Camera-type eye (tissue), 1 donor: ENCODE measurements around the gene WDR11.

- RAMPAGE, long total RNA, result no peak
Measured at GRCh38 chr10:119502182-119502785, 40.2 kb downstream of the RGS10 start.

DNA sequence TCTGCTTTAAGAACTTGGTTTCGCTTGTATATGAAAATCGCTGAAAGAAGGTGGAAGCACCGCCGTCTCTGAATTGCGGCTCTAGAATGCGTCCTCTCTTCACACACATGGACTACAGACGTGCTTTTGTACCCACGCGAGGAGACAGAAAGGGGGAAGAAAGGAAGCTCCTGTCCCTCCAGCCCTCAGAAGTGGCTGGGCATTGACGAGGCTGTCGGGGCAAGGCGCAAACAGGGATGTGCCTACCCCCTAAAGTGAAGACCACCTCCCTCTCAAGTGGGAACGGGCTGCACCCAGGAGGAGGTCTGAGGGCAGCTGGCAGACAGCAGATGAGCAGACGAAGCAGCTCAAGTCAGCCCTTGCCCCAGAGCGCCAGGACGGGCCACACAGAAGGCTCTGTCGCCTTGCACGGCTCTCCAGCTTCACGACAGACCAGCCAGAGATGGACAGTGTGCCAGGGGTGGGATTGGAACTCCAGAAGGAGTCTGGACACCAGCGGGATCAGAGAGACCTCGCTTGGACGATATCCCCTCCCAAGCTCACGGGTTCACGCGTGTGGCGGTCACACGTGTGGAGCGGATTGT is 36.5 kb downstream of the RGS10 start:
- RAMPAGE, long total RNA, result no peak

DNA sequence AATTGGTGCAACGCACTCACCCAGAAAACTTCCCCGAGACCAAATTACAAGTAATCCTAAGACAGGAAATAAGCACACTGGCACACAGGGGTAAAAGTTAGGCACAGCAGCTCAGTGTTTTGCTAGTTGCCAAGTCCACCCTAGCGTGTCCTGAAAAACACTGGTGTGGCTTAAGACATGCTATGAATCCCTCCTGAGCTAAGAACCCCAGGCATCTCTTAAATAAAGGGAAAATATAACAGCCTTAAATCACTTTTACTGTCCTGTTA is 1.8 kb upstream of the RGS10 start:
- RAMPAGE, long total RNA, result no peak

- RAMPAGE, long total RNA, result no peak
Measured at GRCh38 chr10:119582305-119582641, 14.5 kb downstream of the TIAL1 start.

GRCh38 chr10:119586366-119587137 is 10.2 kb downstream of the TIAL1 start:
- RAMPAGE, long total RNA, result no peak

DNA sequence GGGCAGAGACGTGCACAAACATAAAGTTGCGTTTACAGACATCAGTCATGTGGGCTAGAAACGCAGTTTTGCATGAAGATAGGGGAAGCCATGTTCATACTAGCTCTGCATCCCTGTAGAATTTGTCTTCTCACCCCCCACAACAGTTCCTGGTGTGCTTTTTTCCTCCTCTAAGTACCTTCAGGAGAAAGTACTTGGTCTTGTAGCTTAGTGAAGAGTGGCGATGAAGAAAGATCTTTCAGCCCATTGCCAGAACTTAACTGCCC is 836 bp upstream of the TIAL1 start:
- RAMPAGE, long total RNA, result no peak

- RAMPAGE, long total RNA, result no peak
Measured at GRCh38 chr10:119653985-119655192, 3.2 kb downstream of the BAG3 start.

DNA sequence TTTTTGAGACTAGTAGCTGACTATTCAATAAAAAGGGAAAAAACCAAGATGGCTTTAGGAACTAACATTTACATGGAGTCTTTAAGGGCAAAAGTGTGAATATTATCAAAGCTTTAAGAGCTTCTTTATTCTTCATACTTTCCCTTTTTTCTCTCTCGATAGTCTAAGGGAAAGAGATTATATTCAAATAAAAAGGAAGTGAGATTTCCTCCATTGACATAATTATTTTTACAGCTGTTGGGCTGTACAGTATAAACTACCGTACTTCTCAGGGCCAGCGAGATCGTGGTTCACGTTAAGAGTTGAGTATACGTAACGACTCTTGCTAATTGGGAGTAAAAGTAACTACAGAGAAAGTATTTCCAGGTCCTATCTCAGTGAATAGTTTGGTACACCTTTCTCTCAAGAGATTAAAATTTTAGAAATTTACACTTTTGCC is 57.7 kb downstream of the INPP5F start:
- RAMPAGE, long total RNA, result no peak

GRCh38 chr10:119826368-119827443 is 45.9 kb downstream of the MCMBP start:
- RAMPAGE, long total RNA, result no peak

GRCh38 chr10:119831873-119832160 is 40.8 kb downstream of the MCMBP start:
- RAMPAGE, long total RNA, result no peak

DNA sequence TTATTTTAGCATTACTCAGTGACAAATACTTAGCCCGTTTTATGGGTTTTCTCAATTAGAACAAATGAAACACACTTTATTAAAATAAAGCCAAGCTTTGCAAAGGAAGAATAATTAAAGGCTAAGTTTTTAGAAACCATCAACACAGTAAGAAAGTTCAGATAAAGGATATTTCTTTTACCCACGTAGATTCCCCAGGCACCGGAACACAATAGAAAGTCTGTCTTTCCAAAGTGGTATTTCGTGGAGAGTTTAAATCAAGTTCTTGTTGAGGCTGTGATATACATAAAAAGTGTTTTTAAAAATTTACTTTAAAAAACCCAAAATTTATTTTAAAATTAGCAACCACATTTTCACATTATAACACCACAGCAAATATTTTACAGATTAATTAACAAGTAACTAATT is 15.5 kb downstream of the MCMBP start:
- RAMPAGE, long total RNA, result no peak

GRCh38 chr10:120850782-120852134 is at the start of gene WDR11:
TSS of gene WDR11 (plus strand) at chr10:120851362.
- RAMPAGE, long total RNA, result no peak

- RAMPAGE, long total RNA, result no peak
Measured at GRCh38 chr10:120945872-120946435, 94.8 kb downstream of the WDR11 start.

DNA sequence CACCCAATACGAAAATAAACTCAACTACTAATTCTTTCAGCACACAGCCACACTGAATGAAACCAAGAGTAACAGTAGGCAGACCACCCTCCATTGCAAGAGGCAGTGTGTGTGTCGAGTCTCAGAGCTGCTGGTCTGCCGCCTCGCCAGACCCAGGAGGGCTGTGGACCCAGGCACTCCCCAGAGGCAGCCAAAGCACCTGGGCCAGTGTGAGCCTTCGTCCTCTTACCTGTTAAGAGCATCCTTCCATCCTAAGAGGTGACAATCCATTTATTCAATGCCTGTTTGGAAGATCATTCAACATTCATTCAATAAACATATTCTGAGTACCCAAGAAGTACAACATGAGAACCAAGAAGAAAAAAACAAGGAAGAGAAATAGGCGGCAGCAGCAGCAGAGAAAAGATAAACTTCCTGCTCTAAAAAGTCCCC is 238.7 kb downstream of the FGFR2 start:
- RAMPAGE, long total RNA, result no peak

DNA sequence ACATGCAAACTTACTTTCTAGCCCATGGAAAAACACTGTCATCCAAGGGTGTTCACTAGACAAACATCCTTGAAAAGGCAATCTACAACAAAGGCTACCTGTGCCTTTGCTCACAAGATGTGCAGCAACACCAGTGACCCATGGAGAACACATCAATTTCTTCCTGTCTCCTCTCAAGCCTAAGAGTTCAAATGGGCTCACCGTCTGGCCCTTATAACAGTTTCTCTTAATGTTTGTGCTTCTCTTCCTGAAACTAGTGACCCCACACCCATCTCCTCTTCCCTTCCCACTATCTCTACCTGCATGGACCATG is 179.5 kb downstream of the FGFR2 start:
- RAMPAGE, long total RNA, result no peak

DNA sequence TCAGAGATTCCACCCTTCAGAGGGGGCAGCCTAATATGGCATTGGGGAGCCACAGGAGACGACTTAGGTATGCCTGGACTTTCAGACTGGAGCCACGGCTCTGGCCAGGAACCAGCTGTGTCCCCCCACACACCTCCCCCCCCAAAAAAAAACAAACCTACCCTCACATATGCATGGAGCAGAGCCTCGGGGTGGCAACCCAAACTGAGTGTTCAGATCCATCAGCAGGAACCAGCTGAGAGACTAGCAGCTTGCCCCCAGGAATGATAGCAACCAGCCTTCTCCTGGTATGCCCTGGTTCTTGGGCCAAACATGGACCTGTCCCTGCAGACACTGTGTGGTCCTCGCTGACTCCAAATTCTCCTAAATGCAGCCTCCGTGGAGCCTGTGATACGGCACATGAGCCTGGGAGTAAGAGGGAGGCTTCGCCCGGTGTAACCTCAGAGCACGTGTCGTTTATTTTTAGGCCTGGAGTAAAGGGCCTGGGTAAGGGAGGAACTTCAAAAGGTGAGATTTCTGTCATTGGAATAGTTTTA is 138.2 kb downstream of the FGFR2 start:
- RAMPAGE, long total RNA, result no peak

GRCh38 chr10:121503602-121504192 is 94.5 kb downstream of the FGFR2 start:
- RAMPAGE, long total RNA, result no peak

- RAMPAGE, long total RNA, result no peak
Measured at GRCh38 chr10:121526488-121527266, 71.6 kb downstream of the FGFR2 start.

DNA sequence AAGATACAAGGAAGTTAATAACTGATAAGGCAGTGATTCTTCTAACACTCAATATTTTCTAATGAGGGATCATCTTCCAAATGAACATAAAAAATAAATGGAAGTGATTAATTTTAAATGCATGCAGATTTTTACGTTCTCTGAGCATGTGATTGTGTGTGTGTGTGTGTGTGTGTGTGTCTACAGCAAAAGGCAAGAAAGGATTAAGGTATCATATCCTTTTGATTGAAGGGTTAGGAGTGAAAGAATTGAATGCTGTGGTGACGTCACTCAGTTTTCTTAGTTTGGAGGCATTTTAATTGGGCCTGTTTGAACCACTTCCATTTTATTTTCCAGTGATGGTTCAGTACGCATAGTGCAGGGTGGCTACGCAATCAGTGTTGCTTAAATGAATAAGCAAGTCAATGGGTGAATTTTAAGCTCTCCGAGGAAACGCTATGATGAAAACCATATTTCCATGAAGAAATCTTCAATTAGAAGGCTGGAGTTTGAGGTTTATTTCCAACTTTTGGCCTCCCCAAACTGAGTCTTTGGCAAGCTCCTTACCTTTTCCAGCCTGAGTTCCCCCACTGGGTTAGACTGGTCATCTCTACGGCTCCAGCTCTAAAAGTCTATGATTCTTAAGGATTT is 31.3 kb downstream of the TACC2 start:
- RAMPAGE, long total RNA, result no peak

DNA sequence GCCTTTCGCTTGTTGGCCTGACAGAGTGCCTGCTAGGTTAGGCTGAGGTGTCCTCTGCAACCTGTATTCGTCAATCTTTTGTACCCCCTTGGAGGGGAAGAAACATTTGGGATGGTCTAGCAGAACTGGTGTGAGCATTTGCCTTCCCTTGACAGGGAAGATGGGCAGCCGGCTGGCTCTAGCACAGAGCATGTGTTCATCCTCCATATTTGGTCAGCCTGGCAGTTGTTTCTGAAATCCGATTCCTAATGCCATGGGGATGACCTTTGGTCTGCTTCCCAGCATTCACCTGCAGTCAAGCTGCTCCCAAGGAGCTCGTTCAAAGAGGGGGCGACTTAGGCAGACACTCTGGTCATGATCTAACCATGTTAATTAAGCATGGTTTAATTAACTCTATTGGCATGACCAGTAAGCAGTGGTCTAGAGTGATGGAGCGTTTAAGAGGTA is 55.3 kb downstream of the TACC2 start:
- RAMPAGE, long total RNA, result no peak